Breast (tissue), 4 donors: ENCODE results near the genes PACC1 and BATF3.

GRCh38 chr1:211829051-211829955, 1.3 kb downstream of the LPGAT1 start:
- PRO-cap, 3 experiments: peak in 1 of 3 experiments; most common plus-strand start chr1:211829584 (in 1)
- RRBS: no CpG with 5 or more reads among the region's 27 CpGs

DNA sequence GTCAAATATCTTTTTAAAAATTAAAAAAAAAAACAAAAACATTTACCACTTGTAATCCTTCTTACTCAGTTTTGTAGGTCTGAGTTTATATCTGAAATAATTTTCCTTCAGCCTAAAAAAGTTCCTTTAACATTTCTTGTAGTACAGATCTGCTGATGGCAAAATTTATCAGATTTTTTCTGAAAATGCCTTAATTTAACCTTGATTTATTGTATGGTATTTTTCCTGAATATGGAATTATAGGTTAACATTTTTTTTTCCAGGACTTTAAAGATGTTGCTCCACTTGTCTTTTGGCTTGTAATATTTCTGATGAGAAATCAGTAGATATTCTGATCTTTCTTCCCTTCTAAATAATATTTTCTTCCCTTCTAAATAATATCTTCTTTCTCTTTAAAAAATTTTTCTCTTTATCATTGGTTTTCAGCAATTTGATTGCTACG, 77.3 kb downstream of the INTS7 start:
- PRO-cap, 3 experiments: no peak in any of the 3 experiments
- RRBS: no CpG with 5 or more reads among the region's 1 CpG

DNA sequence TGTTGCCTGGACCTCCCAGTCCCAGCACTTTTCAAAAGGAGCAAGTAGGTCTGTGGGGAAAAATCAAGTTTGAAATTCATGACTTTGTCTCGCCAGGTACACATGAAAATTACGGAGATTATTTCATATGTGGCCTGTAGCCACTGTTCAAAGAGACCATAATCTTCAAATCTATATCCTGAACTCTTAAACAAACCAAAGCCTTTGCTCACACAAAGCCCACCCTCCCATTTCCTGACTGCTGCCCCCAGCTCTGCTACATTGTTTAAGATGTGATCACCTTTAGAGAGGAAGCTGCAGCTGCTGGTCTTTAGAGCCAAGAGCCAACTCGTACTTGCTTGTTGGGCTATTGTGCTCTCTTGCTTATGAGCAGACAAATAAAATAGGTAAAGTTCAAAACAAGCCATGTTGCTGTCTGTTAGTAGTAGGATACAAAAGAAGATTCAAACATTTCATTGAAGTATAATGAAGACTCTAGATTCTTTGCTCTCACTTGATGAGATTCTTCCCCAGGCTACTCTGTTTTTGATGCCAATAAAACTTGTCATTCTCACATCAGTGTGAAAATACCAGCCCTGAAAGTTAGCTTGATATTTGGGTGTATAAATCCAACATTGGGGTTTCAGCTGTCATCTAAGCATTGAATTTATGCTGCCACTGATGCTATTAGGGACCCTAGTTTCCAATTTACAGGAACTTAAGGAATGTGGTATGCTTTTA, 72.0 kb downstream of the DTL start:
- PRO-cap, 3 experiments: no peak in any of the 3 experiments
- RRBS: no CpG with 5 or more reads among the region's 3 CpGs

GRCh38 chr1:212254819-212255481, 30.3 kb upstream of the PPP2R5A start:
- PRO-cap, 3 experiments: no peak in any of the 3 experiments
- RRBS: no CpG with 5 or more reads among the region's 7 CpGs

DNA sequence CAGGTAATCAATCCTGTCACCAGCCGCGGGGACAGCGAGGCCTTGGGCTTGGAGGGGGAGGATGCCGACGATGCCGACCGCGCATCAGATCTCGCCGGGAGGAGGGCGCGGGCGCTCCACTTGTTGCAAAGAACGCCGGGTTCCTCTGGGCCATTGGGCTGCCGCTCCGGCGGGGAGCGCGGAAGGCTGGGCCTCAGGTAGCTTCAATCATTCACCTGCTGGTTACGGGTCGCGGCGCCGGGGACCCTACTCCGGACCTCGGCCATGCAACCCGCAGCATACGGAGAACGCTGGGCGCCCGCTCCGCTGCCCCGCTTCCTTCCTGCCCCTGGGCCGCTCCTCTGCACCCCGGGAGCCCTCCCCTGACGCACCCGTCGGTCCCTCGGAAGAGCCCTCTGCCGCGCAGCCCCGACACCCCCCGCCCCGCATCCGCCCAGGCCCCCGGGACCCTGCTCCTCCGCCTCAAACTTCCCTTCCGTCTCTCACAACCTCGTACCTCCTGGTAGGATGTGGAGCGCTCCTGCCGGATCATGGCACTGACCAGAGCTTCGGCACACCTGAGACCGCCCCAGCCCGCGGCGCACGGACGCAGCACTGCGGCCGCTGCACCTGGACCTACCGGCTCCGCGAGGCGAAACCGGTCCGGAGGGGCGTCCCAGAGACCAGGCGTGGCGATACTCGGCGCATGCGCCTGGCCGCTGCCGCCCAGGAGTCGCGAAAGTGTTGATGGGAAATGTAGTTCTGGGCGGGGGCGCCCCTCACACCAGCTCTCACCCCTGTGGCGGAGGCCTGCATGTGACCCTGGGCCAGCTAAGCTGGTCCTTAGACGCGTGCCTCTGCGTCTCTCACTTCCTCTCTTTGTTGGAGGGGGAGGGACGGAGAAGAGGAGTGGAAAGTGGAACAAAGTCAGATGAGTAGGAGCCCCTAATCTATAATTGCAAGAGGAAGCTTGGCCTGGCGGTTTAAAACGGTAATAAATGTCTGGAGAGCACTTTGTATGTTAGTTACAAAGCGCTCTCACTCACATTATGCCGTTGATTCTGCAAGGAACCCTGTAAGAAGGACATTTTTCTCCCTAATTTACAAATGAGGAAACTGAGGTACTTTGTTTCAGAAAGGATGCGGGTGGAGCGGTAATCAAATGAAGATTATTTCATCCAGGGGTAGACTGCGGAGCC, at the start of gene PACC1:
Gene PACC1 (minus strand): TSS at position 661 of the 1,178 bp plus-strand sequence.
- PRO-cap, 3 experiments: peak in 3 of 3 experiments; most common minus-strand start position 596 of the sequence (in 3)
- RRBS: 1% methylated on average over 38 of the region's 91 CpGs

- PRO-cap, 3 experiments: no peak in any of the 3 experiments
- RRBS: no CpG with 5 or more reads among the region's 7 CpGs
These were observed 13.1 kb downstream of the NENF start for GRCh38 chr1:212445742-212446286.

- PRO-cap, 3 experiments: no peak in any of the 3 experiments
- RRBS: 14% methylated on average over 2 of the region's 75 CpGs
These were observed 82.2 kb downstream of the NENF start for GRCh38 chr1:212514505-212515782.

- PRO-cap, 3 experiments: no peak in any of the 3 experiments
- RRBS: no CpG with 5 or more reads among the region's 11 CpGs
These were observed 11.4 kb downstream of the GARIN4 start for GRCh38 chr1:212635529-212636208.

DNA sequence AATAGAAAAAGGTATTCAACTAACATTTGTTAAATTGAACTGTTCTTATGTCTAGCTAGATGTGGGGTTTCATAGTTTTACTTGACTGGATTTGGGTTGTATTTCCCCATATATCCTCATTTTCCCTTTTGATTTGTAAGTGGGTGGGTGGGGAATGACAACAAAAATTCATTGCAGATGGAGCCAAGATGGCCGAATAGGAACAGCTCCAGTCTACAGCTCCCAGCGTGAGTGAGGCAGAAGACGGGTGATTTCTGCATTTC, 33.5 kb downstream of the GARIN4 start:
- PRO-cap, 3 experiments: no peak in any of the 3 experiments
- RRBS: no CpG with 5 or more reads among the region's 3 CpGs

GRCh38 chr1:212698859-212699541, 640 bp downstream of the BATF3 start:
- PRO-cap, 3 experiments: peak in 2 of 3 experiments; most common plus-strand start chr1:212699456 (in 2); most common minus-strand start chr1:212699110 (in 1)
- RRBS: 2% methylated on average over 7 of the region's 42 CpGs

DNA sequence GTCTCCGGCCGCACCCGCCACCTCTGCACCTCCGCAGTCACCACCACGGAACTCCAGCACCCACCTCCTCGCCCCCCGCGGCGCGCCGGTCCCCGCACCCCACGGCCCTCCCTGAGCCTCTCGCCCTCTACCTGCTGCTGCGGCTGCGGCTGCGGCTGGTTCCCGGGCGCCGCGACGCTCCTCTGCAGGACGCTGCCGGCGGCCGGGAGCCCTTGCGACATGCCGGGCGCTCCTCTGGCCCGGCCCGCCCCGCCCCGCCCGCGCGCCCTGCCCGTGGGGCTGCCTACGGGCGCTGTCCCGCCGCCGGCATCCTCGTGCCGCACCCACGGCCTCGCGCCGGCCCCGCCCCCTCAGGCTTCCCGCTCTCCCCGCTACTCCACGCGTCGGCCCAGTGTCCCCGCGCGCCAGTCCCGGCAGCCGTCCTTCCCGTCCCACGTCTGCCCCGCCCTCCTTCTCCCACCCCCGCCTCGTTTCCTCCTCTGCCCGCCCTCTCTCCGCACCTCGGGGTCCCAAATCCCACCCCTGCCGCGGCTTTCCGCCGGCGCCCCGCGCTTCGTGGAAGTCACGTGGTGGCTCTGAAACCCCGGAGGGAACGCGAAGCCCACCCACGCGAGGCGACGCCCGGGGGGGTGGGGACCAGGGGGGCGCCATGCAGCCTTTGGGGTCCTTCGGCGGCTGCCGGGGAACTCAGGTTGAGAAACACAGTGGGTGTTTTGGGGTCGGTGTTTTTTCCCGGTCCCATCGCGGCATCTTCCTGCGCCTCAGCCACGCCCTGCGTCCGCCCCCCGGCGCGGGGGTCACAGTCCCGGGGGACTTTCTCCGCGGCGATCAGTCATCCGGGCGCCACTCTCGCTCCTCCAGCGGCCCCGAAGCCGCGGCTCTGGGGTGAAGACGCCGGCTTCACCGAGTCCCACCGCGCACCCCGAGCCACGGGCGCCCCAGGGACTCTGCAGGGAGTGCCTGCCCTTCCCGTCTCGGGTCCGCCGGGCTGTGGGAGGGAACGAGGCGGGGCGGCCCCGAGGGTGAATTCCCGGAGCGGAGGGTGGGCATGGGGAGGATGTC, at the start of gene BATF3:
Gene BATF3 (minus strand): TSS at position 299 of the 1,062 bp plus-strand sequence.
- PRO-cap, 3 experiments: peak in 3 of 3 experiments; most common plus-strand start position 391 of the sequence (in 1); most common minus-strand start position 439 of the sequence (in 2)
- RRBS: 2% methylated on average over 84 of the region's 128 CpGs

GRCh38 chr1:212731397-212731649, 31.7 kb upstream of the BATF3 start:
- PRO-cap, 3 experiments: no peak in any of the 3 experiments
- RRBS: no CpG with 5 or more reads among the region's 4 CpGs

GRCh38 chr1:212749791-212750614, 41.6 kb downstream of the NSL1 start:
- PRO-cap, 3 experiments: no peak in any of the 3 experiments
- RRBS: no CpG with 5 or more reads among the region's 5 CpGs

DNA sequence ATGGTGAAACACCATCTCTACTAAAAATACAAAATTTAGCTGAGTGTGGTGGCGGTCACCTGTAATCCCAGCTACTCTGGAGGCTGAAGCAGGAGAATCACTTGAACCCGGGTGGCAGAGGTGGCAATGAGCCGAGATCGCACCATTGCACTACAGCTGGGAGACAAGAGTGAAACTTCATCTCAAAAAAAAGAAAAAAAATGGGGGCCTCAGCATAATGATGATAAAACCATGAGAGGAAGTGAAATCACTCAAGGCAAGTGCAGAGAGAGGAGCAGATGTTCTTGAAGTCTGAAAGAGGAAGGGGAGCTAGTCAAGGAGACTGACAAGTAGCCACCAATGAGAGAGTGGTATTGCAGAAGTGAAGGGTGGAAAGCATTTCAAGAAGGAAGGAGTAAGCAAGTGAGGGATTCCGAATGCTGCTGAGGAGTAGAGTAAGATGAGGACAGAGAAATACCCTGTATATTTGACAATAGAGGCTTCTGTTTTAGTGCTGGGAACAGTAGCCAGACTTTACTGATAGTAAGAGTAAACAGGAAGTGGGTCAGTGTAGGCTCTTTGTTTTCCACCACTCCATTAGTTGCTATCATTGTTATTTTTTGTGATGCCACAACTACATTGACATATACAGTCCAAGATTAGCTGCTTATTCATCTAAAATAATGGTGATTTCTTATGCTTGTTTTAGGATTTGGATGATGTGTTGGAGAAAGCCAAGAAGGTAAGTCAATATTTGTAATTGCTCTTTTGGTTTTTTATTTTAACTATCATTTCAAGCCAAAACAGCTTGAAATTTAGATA, 2.9 kb downstream of the TATDN3 start:
- PRO-cap, 3 experiments: no peak in any of the 3 experiments
- RRBS: no CpG with 5 or more reads among the region's 5 CpGs

GRCh38 chr1:213045307-213045817, 5.7 kb upstream of the RPS6KC1 start:
- PRO-cap, 3 experiments: no peak in any of the 3 experiments
- RRBS: no CpG with 5 or more reads among the region's 9 CpGs

DNA sequence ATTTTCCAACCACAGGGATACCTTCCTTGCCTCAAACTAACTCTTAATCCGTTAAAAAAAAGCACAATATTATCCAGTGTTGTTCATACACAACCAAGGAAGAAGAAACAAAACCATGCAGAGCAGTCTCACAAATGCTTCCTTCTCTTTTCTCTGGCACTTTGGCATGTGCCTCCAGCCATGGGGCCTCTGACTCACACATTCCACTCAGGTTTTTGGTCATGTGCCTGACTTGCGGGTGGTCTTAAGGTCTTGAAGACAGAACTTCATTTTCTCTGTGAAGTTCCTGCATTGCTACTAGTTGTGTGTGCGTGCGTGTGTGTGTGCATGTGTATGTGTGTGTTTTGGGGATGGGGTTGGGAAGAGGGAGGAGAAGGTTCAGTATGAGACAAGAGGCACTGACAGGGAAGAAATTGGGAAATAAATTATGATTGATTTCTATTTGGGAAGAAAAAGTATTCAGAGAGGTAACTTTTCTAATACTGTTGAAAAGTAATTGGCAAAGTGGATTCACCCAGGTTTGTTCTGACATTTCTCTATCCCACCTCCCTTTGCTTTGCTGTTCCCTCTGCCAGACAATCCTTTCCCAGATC, 276.3 kb downstream of the RPS6KC1 start:
- PRO-cap, 3 experiments: no peak in any of the 3 experiments
- RRBS: no CpG with 5 or more reads among the region's 4 CpGs

DNA sequence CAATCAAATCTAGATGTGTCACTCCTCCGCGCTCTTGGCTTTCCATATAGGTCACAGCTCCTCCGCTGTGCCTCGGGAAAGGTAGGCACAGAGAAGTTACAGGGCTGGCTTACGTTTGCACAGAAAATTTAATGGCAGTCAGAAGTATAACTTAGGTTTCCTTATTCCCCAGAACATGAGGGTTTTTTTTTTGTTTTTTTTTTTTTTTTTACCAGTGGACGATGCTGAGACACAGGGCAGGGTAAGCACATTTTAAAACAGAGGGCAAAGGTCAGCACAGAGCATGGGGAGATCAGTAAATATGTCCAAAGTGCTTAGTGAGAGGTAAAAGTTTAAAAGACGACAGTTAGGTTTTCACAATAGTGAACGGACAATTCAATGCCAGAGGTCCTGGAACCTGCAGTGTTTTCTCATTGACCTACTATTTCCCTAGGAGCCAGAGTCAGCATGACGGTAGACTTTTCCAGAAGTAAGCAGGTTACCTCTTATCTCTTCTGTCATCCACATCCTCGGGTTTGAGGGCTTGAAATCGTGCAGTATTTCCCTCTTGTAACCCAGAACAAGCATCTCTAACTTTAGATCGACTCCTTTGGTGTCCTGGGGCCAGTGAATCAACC, 258.9 kb upstream of the PROX1 start:
- PRO-cap, 3 experiments: no peak in any of the 3 experiments
- RRBS: no CpG with 5 or more reads among the region's 12 CpGs

DNA sequence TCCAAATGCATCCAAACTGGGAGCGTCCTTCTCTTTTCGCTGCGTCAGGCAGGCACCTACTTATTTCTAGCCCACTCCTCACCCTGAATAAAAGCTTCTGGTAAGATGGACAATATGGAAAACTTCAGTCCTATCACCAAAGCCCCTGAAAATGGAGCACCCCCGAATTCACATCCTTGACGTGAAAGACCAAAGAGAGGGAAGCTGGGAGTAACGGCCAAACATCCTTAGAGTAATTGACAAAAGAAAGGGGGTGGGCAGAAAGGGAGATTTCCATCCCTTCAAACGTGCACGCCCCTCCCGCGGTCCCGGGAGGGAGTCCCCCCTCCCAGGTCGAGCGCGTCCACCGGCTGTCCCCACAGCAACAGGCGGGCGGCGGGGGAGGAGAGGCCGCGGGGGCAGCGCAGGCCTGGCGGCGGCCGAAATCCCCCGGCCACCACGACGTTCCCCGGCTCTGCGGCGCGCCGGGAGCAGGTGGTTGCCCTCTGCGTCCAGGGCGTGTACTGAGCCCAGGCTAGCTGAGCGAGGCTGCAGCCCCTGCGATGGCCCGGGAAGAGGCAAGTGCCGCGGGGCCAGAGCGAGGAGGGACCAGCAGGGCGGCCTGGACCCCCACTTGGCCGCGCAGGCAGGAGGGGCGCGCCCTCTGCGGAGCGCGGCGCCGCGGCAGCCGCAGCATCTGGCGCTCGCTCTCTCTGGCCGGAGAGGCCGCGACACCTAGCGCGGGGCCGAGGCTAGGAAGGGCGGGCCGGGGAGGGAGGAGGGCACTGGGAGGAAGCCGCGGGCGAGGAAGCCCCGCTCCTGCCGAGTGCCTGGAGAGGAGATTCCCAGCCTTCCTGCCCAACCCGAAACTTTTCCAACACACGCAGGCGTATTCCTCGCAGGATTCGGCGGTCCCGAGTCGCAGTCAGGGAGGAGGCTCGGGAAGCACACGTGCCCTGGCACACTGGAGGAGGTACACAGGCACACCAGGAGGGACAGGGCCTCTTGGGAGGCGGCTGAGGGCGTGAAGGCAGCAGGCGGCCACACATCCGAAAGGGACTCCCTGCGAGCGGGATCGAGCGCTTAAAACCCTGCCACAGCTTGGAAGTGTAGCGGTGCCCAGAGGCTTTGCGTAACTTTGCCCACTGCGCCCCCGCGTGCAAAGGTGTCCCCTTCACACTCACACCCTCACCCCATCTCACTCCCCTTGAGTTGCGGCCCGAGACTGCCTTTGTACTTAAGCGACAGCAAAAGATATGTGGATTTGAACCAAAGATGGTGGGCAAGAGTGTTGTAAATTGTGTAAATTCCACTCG, 5.0 kb upstream of the PROX1 start:
- PRO-cap, 3 experiments: no peak in any of the 3 experiments
- RRBS: 3% methylated on average over 26 of the region's 94 CpGs

- PRO-cap, 3 experiments: no peak in any of the 3 experiments
- RRBS: no CpG with 5 or more reads among the region's 6 CpGs
These were observed 14.5 kb downstream of the PROX1 start for GRCh38 chr1:214002226-214002789.

DNA sequence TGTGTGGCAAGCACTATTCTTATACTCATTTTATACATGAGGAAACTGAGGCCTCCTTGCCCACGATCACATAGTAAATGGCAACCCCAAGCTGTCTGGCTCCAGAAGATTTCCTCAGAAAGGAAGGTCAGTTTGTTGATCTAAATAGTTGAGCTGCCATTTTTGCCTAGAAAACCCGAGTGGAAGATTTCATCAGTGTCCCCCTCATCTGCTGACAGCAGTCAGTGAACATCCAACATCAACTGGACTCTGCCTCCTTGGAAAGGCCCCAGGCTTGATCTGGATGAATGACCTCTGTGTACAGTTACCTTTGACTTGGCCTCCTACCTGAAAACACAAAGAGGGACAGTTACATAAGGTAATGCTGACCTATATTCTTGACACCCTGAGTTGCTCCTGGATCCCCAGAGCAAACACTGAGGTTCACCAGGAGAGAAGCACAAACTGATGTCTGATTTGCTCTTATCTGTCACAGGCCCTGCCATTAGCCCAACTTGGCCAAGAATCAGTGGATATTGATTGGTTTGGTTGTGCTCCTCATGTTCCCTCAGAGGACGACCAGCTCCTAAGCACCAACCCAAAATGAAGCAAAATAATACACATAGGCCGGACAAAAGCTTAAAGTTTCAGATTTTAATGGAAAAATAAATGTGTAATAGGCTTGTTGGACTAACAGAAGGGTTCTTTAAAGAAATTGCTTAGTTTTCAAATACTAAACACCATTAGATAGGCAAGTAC, 139.0 kb downstream of the PROX1 start:
- PRO-cap, 3 experiments: no peak in any of the 3 experiments
- RRBS: no CpG with 5 or more reads among the region's 4 CpGs